ENCODE measurements around the gene PLEKHG1.

- PRO-cap = no peak
- RAMPAGE, long total RNA, 4 experiments = no peak in any of the 4 experiments
Measured at GRCh38 chr6:149331057-149332275, 14.0 kb downstream of the TAB2 start.

DNA sequence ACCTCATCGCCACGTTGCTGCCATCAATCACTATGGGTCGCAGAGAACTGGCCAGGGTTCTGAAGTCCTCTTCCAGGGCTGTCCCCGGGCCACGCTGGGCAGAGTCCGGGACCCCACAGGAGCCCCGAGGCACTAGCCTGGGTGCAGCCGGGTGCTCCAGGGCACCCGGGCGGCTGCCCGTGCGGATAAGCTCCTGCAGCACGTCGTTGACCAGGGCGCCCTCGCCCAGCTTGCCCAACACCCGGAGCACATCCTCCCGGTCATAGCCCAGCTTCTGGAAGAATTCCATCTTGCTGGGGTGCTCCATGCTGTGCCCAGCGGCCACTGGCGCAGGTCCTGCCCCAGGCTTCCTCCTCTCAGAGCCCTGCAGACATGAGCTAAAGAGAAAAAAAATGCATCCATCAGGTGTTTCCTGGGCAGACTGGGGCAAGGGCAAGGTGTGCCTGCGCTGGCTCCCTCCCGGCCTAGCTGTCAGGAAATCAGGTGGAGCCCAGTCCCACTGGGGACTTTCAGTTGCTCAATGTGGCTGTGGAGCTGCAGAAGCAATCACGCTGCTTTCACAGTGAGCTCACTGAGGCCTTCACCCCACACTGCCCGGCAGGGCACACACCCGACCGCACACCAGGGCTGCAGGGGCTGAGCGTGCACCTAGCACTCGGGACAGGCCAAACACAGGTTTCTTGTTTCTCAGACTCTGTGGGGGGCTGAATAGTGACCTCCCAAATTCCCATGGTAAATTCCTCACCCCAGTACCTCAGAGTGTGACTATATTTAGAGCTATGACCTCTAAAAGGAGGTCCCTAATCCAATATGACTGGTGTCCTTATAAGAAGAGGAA lies 10.4 kb downstream of the ZC3H12D start:
- PRO-cap = no peak
- RAMPAGE, long total RNA, 4 experiments = no peak in any of the 4 experiments

DNA sequence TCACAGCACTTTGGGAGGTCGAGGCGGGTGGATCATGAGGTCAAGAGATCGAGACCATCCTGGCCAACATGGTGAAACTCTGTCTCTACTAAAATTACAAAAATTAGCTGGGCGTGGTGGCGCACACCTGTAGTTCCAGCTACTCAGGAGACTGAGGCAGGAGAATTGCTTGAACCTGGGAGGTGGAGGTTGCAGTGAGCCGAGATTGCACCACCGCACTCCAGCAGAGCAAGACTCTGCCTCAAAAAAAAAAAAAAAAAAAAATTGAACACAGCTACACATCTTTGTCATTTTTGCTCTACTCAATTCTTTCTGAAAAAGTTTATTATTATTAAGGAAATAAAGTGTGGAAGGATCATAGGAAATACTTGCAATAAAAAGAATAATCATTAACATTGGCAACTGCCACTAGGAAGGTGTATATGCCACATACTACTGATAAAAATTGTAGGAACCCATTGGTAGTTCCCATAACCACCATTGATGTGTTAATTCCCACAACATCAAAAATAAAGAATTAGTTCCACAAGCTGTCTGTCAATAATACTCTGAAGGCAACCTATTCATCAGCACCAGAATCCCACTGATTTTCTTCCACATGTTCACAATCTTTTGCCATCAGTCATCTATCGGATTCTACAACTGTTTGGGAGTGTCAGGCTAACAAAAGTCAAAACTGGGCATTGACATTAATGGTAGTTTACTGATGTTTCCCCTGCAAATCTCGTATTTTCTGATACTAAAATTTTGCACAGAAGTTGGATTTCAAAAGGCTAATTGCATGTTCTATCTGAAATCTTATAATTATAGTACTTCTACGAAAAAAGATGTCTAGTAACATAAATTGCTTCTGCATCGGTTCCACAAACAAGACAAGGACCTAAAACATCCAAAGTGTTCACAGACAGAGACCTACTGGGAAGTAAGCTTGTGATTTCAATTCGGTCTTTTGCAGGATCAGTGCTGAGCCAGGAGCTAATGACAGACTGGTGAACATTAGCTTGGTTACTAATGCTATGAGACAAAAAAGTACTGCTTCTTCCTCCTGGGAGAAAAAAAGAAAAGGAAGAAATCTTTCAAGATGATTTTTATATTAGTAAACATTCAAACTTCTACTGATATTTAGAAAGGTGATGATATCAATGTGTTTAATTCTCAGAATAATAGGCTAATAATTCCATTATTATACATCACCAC lies 8.7 kb upstream of the LATS1 start:
- PRO-cap = no peak
- RAMPAGE, long total RNA, 4 experiments = no peak in any of the 4 experiments

- PRO-cap = no peak
- RAMPAGE, long total RNA, 4 experiments = no peak in any of the 4 experiments
Measured at GRCh38 chr6:149822923-149823554, 41.1 kb downstream of the LRP11 start.

GRCh38 chr6:149831257-149831739 lies 32.9 kb downstream of the LRP11 start:
- PRO-cap = no peak
- RAMPAGE, long total RNA, 4 experiments = no peak in any of the 4 experiments

DNA sequence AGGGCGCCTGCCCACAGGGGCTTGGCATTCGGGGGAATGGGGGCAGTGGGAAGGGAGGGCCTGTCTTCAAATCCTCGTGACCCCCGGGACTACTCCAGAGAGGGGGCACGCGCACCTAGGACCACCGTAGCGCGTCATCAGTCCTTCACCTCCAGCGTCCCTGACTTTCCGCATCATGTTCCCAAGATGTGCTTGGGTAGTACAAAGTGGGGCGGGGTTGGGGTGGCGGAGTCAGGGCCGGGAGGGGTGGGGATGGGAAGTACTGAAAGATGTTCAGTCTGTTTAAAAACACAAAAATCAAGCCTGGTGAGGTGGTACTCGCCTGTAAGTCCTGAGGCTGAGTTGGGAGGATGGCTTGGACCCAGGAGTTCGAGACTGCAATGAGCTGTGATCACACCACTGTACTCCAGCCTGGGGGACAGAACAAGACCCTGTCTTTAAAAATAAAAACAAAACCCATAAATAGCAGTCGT lies 440 bp upstream of the LRP11 start:
- PRO-cap = no peak
- RAMPAGE, long total RNA, 4 experiments = no peak in any of the 4 experiments

GRCh38 chr6:149883895-149884639 lies 13.8 kb downstream of the RAET1E start:
- PRO-cap = no peak
- RAMPAGE, long total RNA, 4 experiments = no peak in any of the 4 experiments

DNA sequence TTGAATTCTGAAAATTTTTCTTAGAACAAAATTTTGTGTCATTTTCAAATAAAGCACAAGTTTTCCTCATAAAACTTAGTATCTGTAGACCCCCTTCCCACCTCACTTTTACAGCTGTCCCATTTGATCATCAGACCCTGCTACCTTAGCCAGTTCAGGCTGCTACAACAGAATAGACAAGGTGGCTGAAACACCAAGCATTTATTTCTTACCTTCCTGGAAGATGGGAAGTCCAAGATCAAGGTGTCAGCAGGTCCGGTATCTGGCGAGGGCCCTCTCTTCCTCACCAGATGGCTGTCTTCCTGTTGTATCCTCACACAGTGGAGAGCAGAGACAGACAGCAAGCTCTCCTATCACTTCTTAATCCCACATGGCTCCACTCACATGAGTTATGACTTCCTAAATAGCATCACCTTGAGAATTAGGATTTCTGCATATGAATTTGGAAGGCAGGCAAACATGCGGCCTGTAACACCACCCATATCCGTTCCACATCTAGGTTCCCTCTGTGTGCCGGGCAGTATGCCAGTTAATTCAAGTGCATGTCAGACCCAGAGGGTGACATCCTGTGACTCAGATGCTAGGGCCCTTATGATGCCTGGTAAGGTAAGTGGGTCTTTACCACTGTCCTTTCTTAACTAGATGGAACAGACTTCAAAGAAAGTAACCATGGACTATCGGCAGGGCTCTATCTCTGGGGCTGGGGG lies 2.1 kb downstream of the RAET1E start:
- PRO-cap = no peak
- RAMPAGE, long total RNA, 4 experiments = start-site peak on the minus strand in 1 of 4 experiments, centred at position 351 of the sequence, 5 reads per replicate

DNA sequence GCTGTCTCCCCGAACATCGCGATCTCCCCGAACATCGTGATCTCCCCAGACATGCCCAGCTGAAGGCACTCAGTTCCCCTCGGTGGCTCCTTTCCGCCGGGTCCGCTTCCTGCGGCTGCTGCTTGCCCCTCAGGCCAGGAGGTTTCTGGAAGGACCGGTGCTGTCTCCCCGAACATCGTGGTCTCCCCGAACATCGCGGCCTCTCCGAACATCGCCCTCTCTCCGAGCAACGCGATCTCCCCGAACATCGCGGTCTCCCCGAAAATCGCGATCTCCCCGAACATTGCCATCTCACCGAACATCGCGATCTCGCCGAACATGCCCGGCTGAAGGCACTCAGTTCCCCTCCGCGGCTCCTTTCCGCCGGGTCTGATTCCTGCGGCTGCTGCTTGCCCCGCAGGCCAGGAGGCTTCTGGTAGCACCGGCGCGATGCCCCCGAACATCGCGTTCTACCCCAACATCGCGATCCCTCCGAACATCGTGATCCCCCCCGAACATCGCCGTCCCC lies 640 bp downstream of the ULBP1 start:
- PRO-cap = no peak
- RAMPAGE, long total RNA, 4 experiments = no peak in any of the 4 experiments

GRCh38 chr6:150372859-150373688 lies 4.3 kb downstream of the IYD start:
- PRO-cap = no peak
- RAMPAGE, long total RNA, 4 experiments = no peak in any of the 4 experiments

GRCh38 chr6:150599620-150600068 lies at the start of gene PLEKHG1:
Gene PLEKHG1, plus strand, starts transcription at chr6:150599885.
- PRO-cap = no peak
- RAMPAGE, long total RNA, 4 experiments = no peak in any of the 4 experiments

GRCh38 chr6:150684243-150685472 lies 85.0 kb downstream of the PLEKHG1 start:
- PRO-cap = no peak
- RAMPAGE, long total RNA, 4 experiments = start-site peak on the minus strand in 3 of 4 experiments, at chr6:150684720-150684773 at its widest, 5 to 14 reads per replicate

- PRO-cap = no peak
- RAMPAGE, long total RNA, 4 experiments = no peak in any of the 4 experiments
Measured at GRCh38 chr6:150710120-150710732, 110.5 kb downstream of the PLEKHG1 start.

GRCh38 chr6:150831148-150831691 lies 34.3 kb upstream of the MTHFD1L start:
- PRO-cap = no peak
- RAMPAGE, long total RNA, 4 experiments = no peak in any of the 4 experiments

- PRO-cap = no peak
- RAMPAGE, long total RNA, 4 experiments = no peak in any of the 4 experiments
Measured at GRCh38 chr6:150894634-150895596, 29.4 kb downstream of the MTHFD1L start.

GRCh38 chr6:151005969-151006801 lies 140.7 kb downstream of the MTHFD1L start:
- PRO-cap = no peak
- RAMPAGE, long total RNA, 4 experiments = no peak in any of the 4 experiments

GRCh38 chr6:151021671-151022265 lies 156.3 kb downstream of the MTHFD1L start:
- PRO-cap = no peak
- RAMPAGE, long total RNA, 4 experiments = no peak in any of the 4 experiments

- PRO-cap = no peak
- RAMPAGE, long total RNA, 4 experiments = start-site peak on the plus strand in 1 of 4 experiments, at chr6:151352253-151352259 at its widest, 41 reads per replicate
Measured at GRCh38 chr6:151352039-151352462, 39.3 kb downstream of the ZBTB2 start.

- PRO-cap = no peak
- RAMPAGE, long total RNA, 4 experiments = start-site peak on the plus strand in 1 of 4 experiments, at chr6:151352744-151352915 at its widest, 232 reads per replicate
Measured at GRCh38 chr6:151352520-151352994, 38.8 kb downstream of the ZBTB2 start.

DNA sequence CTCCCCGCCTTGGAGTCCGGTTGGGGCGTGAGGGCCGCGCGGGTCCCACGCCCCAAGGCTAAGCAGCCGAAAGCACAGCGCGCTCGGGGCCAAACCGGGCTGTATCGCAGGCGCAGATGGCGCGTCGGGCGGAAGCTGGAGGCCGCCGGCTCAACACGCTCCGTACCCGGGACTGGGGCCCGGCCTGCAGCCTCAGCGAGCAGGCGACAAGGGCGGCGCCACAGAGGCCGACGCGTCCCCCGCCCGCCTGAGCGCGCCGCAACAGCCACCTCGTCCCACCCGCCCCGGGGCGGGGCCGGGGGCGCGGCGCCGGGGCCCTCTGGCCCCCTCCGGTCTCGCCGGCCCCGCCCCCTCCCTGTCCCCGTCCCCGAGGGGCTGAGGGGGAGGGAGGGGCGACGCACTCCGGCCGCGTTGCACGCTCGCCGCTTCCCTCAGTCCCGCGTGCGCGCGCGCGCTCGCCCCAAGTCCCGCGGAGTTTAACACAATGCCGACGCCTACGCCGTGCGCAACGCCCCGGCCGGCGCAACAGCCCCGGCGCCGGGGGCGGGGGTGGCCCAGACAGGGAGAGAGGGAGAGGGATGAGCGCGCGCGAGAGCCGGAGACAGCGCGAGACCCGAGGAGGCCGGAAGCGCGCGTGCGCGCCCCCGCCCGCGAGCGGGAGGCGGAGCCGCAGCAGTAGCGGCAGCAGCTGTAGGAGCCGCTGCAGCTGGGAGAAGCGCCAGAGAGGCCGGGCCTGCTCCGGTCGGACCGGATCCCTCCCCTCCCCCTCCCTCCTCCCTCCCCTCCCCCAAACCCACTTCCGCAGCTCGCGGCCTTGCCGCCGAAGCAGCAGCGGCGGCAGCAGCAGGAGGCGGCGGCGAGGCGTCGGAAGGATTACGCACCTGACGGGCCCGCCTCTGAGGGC lies 1.1 kb downstream of the ZBTB2 start:
- PRO-cap = unidirectional peak, minus-strand start at position 174 of the sequence; bidirectional peak, plus-strand start at position 675 of the sequence, minus-strand start at position 436 of the sequence
- RAMPAGE, long total RNA, 4 experiments = no peak in any of the 4 experiments